ENCODE results near the gene KCNJ6.

- PRO-cap: no peak
These were observed 171.1 kb downstream of the CLIC6 start for GRCh38 chr21:34839741-34840479.

DNA sequence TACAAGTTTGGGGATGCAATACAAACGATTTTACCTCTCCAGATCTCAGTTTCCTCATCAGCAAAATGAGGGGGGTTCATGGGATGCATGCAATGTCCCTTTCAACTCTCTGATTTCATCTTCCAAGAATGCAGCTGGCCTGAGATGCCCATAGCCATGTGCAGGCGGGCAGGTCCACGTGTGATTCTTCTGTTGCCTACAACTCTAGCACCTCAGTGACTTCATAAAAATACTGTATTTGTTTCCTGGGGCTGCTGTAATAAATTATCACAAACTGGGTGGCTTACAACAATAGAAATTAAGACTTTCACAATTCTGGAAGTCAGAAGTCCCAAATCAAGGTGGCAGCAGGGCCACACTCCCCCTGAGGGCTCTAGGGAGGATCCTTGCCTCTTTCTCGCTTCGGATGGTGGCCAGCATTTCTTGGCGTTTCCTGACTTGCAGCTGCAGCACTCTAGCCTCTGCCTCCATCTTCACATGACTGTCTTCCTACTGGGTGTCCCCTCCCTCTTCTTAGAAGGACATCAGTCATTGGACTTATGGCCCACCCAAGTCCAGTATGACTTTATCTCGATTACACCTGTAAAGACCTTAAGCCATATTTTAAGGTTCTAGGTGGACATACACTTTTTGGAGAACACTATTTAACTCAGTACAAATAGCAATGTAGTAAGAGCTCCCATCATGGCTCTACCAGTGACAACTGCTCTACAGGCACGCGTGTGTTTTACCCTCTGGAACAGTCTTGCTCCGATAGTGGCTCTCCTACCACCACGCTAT lies 186.7 kb downstream of the RUNX1 start:
- PRO-cap: no peak

DNA sequence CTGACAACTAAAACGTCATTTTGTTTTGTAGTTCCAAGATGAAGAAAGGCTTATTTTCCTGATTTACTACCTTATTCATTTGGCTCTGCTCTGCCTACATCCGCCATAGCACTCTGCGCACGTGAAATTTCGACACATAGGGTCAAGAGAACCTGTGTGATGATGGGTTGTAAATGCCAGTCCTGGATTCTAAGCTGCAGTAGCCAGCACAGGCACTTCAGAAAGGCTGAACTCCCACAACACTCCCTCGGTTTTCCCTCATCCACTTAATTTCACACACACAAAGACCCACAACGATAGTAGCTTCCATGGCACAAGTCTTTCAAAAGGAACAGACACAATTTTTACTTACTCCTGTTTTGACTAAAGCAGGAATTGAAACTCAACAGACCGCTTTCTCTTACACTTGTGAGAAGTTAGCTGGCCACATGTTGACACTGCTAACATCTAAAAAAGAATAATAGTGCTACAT lies 1.3 kb upstream of the RUNX1 start:
- PRO-cap: no peak

- PRO-cap: no peak
These were observed 429.1 kb upstream of the RUNX1 start for GRCh38 chr21:35477998-35478706.

DNA sequence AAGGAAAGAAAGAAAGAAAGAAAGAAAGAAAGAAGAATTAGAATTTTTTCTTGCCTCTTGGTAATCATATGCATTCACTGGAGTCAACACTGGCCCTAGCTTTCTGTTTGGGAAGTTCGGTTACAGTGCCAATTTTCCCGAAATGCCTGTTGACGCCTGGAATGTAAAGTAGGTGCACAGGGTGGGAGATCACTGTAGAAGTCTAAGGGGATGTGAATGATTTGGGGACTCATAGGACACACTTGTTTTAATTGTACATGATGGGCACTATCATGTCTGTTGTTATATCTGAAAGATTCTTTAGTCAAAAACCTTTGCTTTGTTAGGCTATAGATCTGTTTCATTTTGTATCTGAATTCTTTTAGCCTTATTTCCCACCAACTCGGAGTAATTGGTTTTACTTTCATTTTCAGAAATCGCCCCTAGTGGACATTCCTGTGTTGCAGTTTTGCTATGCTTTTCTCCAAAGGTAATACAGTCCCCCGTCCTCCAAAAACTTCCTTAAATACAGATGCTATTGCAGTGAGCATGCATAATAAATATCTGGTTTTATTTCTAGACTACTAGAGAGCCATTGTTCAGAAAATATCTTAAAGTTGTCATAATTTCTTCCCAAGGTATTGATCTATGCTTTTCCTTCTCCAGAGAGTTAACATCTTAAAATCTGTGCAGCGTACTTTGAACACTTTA lies 59.6 kb upstream of the MORC3 start:
- PRO-cap: no peak

- PRO-cap: no peak
These were observed 2.9 kb upstream of the CHAF1B start for GRCh38 chr21:36382407-36382606.

- PRO-cap: no peak
These were observed 1.6 kb downstream of the CLDN14 start for GRCh38 chr21:36478042-36479013.

- PRO-cap: no peak
These were observed 6.1 kb upstream of the SIM2 start for GRCh38 chr21:36692553-36693431.

DNA sequence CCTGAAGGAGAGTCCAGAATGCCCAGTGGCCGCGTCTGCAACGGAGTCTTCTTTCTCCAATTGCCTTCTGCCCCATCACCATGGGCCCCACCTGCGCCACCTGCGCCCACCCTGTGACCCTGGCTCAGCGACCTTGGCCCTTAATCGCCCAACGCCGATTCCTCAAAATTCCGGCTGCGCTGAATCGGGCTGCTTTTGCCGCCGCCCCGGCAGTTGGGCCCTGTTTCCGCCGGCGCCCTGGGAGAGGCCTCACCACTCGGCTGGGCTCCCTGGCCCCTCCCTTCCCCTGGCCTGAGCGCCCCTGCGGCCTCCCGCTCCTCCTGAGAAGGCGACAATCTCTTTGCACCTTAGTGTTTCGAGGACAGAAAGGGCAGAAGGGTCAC lies 730 bp upstream of the SIM2 start:
- PRO-cap: no peak

DNA sequence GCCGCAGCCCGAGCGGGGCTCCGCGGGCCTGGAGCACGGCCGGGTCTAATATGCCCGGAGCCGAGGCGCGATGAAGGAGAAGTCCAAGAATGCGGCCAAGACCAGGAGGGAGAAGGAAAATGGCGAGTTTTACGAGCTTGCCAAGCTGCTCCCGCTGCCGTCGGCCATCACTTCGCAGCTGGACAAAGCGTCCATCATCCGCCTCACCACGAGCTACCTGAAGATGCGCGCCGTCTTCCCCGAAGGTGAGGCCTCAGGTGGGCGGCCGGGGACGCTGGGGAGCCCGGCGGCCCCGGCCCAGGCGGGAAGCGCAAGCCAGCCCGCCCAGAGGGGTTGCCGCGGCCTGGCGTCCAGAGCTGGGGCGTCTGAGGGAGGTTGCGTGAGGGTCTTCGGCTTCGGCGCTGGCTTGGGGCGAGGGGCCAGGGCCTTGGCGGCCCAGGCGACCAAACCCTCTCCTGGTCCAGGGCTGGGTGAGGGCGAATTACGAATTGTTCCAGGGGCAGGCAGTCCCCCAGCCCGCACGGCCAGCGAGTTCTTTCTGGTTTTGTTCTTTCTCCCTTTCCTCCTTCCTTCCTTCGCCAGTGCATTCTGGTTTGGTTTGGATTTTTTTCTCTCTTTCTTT lies 873 bp downstream of the SIM2 start:
- PRO-cap: no peak

DNA sequence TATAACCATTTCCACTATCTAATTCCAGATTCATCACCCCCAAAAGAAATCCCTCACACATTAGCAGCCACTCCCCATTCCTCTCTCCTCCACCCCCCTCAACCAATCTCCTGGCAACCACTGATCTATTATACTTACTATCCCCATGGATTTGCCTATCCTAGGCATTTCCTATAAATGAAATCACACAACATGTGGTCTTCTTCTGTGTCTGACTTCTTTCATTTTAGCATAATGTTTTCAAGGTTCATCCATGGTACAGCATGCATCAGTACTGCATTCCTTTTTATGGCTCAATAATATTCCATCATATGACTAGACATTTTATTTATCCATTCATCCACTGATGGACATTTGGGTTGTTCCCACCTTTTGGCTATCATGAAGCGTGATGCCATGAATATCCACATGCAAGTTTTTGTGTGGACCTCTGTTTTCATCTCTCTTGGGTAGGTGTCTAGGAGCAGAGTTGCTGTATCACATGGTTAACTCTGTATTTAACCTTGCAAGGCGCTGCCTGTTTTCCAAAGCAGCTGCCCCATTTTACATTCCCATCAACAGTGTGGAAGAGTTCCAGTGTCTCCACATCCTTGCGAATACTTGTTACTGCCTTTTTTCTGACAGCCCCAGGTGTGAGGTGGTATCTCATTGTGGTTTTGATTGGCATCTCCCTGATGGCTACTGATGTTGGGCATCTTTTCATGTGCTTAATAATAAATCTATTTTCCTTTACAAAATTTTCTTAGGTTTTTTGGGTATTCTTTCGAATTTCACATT lies 104.4 kb downstream of the HLCS start:
- PRO-cap: no peak

GRCh38 chr21:36862689-36863631 lies 103.5 kb downstream of the HLCS start:
- PRO-cap: no peak

DNA sequence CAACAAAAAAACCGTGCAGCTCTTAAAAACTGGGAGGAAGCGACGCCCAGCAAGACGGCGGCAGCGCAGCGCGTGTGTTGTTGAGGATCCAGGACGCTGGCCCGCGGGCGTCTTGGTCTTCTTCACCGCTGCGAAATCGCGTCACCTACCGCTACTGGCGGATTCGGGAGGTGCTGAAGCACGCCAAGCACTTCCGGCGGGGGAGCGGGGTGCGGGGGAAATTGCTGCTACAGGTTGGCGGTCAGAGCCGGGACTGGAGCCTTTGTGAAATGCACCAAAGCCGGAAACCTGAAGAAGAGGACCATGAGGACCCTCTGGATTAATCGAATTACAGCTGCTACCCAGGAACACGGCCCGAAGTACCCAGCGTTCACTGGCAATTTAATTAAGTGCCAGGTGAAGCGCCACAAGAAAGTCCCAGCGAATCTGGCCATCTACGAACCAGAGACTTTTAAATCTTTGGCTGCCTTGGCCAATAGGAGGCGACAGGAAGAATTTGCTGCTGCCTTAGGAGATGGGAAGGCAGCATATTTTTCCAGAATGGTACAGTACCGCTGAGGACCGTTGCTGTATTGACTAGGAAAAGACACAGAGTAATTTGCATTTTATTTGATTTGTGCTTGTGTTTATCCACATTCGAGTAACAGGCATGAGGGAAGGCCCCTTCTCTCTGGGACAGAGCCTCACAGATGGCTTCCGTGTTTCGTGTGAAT lies 11.8 kb upstream of the RIPPLY3 start:
- PRO-cap: no peak

DNA sequence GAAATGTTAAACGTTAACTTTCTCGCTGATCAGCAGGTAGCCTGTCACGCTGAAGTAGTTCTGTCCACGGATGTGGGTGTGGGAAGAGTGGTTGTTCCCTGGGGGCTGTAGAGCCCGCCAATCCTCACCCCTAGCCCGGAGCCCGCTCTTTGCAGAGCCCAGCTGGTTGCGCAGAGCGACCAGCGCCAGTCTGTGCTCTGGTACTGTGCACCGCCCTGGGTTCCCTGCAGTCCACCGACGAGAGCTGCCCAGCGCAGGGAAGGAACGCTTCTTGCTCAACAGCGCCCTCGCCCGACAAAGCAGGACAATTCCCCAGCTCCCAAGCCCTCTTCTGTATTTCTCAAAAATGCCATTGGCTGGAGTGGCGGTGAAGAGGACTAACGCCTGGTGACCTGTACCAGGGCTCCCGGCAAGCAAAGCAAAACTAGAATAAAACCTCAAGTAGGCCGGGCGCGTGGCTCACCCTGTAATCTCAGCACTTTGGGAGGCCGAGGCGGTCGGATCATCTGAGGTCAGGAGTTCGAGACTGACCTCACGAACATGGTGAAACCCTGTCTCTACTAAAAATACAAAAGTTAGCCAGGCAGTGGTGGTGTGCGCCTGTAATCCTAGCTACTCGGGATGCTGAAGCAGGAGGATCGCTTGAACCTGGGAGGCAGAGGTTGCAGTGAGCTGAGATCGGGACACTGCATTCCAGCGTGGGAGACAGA lies 3.4 kb downstream of the RIPPLY3 start:
- PRO-cap: no peak

DNA sequence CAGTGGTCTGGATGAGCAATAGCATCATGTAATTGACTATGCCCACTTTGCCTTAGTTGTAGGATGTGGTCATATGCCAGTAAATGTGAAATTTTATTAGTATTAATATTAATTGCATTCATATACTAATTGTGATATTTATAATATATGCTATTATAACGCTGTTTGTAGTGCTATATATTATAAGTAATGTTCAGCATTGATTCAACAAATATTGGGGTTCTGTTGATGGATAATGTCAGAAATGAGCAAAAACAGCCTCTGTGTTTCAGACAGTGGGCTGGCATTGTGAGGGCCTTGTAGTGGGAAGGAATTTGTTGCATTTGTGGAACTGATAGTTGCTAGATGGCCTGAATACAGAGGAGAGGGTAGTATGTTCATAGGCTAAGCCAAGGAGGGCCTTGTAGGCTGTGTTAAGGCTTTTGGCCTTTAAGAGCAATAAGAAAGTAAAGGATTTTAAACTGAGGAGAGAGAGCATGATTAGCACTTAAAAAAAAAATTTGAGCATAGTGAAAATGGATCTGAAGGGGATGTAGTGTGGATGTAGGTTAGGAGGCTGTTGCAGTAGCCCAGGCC lies 30.5 kb downstream of the TTC3 start:
- PRO-cap: no peak

- PRO-cap: no peak
These were observed 35.3 kb downstream of the TTC3 start for GRCh38 chr21:37108203-37108857.

DNA sequence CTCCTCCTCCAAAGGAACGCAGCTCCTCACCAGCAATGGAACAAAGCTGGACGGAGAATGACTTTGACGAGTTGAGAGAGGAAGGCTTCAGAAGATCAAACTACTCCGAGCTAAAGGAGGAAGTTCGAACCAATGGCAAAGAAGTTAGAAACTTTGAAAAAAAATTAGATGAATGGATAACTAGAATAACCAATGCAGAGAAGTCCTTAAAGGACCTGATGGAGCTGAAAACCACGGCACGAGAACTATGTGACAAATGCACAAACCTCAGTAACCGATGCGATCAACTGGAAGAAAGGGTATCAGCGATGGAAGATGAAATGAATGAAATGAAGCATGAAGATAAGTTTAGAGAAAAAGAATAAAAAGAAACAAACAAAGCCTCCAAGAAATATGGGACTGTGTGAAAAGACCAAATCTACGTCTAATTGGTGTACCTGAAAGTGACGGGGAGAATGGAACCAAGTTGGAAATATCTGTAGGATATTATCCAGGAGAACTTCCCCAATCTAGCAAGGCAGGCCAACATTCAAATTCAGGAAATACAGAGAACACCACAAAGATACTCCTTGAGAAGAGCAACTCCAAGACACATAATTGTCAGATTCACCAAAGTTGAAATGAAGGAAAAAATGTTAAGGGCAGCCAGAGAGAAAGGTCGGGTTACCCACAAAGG lies 37.2 kb downstream of the TTC3 start:
- PRO-cap: no peak

GRCh38 chr21:37397922-37398347 lies 31.4 kb downstream of the DYRK1A start:
- PRO-cap: no peak

DNA sequence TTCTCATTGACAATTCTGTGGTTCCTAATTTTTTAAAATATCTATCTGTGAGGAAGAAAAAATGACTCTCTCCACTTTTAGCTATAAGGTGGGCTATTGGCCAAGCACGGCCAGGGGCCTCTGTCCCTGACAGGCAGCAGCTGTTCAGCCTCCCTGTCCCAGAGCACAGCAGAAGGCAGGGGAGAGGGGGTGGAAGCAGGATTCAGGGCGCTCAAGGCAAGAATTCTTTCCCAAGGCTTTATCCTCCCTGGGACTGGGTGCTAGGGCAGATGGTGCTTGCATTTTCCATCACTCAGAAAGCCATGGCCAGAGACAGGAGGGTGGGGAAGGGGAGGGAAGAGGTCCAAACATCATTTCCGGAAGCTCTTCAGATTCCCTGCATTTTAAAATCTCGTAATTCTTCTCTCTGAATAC lies 60.4 kb downstream of the KCNJ6 start:
- PRO-cap: no peak

DNA sequence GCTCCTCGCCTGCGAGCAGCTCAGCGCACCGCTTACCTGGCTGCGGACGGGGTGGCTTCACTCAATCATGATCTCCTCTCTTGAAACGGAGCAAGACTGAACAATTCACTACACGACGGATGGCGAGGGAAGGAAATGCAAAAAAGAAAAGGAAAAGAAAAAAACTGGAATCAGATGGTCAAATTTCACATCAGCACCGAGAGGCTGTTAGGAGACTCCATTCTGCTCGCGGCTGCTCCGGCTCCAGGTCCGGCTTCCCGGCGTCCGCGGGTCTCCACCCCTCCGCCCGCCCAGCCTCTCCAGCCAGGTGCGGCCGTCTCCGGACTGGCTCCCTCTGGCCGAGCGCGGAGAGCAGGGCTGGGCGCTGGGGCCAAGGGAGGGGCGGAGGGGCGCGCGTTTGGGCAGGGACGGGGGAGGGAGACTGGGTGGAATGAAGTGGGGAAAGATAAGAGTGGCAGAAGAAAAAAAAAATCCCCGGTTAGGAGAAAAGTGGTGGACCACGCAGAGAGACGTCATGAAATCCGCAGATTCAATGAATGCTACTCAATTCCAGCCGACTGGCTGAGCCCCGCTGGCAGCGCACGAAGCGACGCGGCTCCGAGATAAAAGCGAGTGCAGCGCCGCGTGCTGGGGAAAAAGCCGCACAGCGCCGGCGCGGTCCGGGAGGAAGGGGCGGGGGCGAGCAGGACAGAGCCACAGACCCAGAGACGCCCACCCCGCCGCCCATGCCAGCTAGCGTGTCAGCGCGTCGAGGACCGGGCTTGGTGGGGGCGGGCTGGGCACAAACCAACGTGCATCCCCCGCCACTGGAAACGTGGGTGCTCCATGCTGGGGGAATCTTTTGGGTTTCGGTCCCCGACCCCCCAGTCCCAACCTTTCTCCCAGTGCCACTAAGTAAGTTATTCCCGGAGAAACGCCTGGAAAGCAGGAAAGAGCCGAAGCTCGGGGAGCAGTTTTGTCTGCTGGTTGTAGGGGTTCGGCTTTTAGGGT lies at the start of gene KCNJ6:
Gene KCNJ6, minus strand, starts transcription at position 610 of the 990 bp plus-strand sequence.
- PRO-cap: no peak